HT-29 (cell line): ENCODE data around the gene PRLH.

DNA sequence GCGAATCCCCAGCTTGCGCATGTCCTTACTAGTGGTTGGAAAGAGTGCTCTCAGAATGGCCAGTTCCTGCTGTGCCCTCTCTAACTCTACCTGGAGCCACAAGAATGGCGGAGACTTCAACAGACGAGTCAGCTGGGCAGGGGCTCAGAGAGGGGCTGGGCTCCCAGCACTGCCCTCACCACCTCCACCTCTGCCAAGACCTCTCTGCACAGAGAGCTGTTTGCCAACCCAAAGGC is 13.2 kb downstream of the ACKR3 start:
- RAMPAGE, long total RNA = no peak

- RAMPAGE, long total RNA = no peak
These were observed 184.8 kb downstream of the ACKR3 start for GRCh38 chr2:236754198-236755088.

DNA sequence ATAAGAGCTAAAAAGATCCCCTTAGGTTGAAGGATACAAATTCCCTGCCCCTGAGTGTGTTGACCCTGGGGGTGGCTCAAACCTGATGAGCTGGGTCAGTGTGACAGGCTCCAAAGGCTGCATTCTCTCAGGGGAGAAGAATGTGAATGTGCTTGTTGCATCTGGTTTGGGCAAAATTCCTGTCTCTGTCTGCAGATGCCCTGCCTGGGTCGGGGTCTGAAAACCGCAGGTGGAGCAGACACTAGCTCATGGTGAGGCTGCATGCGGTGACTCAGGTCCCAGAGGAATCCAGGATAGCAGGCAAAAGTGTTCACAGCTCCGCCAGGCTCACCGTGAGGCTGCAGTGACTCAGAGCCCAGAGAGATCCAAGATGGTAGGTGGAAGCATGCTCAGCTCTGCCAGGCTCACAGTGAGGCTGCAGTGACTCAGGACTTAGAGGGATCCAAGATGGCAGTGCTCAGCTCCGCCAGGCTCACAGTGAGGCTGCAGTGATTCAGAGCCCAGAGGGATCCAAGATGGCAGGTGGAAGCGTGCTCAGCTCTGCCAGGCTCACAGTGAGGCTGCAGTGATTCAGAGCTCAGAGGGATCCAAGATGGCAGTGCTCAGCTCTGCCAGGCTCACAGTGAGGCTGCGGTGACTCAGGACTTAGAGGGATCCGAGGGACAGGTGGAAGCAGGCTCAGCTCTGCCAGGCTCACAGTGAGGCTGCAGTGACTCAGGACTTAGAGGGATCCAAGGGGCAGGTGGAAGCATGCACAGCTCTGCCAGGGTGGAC is 200.4 kb downstream of the ACKR3 start:
- RAMPAGE, long total RNA = no peak

GRCh38 chr2:236976379-236977013 is 109.2 kb upstream of the COPS8 start:
- RAMPAGE, long total RNA = no peak

- RAMPAGE, long total RNA = no peak
These were observed 84.3 kb downstream of the COPS8 start for GRCh38 chr2:237170097-237170326.

GRCh38 chr2:237184045-237184431 is 98.3 kb downstream of the COPS8 start:
- RAMPAGE, long total RNA = no peak

DNA sequence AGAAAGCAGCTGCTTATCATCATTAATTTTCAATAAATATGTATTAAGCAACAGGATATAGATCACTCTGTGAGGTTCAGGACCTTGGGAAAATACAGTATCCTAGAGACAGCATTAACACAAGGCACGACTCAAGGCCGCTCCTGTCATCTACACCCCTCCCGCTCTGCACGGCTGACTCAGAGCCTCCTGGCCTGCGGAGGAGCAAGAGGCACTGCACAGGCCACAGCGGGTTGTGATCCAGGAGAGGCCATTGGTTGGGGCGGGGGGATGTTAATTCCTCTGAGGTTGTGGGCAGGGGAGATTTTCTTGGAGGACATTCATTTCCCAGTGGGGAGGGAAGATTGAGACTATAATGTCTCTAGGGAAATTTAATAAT is 128.0 kb downstream of the COPS8 start:
- RAMPAGE, long total RNA = no peak

GRCh38 chr2:237234054-237234824 is 148.6 kb downstream of the COPS8 start:
- RAMPAGE, long total RNA = no peak

- RAMPAGE, long total RNA = no peak
These were observed 149.7 kb downstream of the COPS8 start for GRCh38 chr2:237235404-237235807.

- RAMPAGE, long total RNA = no peak
These were observed 156.5 kb downstream of the COL6A3 start for GRCh38 chr2:237257463-237257958.

DNA sequence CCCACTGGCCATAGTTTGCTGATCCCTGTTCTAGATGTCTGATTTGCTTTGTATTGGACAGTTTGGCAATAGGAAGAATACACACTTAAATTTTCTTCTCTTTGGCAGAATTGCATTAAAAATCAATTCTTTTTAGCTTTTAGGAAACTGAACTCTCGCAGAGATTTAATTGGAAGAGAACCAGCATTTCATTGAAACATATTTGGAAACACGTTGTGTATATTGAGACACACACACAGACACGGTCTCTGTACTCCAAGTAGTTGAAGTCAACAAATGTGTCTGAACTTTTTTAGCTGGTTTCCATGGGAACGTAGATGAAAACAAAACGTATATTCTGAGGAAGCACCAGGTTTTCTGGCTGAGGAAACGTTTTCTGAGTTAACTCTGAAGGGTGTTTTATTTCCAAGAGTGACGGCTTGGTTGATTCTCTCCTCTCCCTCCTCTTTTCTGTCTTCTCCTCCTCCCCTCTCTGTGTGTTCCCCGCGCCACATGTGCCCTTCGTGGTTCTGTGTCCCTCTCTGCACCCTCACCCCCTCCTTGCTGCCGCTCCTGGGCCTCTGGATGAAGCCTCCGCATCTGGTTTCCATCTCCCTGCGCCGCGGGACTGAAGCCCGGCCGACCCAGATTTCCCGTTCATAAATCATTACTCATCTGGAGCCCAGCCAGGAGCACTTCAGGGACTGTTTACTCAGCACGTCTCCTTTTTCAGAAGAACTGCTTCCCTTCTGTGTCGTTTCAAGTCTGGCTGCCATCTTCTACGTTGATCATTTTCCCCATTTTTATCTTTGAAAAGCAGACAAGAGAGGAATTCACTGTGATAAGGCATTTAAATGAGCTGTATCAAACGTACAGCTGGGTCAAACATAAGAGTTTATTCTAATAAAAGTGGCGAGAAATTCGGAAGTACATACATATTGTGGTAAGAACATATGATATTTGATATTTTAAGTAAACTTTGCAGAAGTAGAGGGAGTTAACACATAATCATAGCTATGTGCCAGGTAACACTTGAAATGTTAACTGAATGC is 122.7 kb downstream of the COL6A3 start:
- RAMPAGE, long total RNA = no peak

DNA sequence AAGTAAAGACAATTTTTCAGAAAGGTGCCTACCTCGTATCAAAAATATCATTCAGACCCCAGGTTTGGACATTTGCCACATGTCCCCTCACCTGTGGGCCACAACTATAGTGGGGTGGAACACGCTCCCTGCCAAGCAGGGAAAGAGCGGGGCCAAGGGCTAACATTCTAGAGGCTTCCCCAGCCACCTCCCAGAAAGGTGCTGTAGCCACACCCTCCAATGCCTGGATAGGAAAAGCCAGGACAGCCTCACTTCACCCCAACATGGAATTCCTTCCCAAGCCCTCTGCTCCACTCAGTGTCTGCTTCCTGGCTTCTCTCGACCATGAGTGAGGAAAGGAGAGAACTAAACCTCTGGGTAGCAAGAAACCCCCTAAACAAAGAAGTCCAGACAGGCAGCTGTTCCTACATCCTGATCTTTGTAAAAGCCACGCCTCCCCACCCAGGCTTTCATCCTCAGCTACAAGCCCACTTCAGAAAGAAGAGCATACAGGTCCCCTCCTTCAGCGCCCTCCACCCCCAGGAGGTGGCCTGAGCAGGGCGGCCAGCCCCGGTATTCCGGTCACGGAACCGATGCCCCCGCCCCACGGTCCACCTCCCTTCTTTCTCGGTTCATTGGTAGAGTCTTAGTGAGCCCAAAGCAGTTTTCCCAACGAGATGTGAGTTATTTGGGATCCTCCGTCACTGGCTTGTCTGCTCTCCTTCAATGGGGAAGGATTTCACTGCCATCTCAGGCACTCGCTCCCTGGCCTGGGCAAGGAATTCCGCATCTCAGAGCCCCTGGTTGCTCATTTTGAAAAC is 2.0 kb downstream of the COL6A3 start:
- RAMPAGE, long total RNA = no peak

- RAMPAGE, long total RNA = no peak
These were observed 11.0 kb upstream of the MLPH start for GRCh38 chr2:237476108-237476371.

DNA sequence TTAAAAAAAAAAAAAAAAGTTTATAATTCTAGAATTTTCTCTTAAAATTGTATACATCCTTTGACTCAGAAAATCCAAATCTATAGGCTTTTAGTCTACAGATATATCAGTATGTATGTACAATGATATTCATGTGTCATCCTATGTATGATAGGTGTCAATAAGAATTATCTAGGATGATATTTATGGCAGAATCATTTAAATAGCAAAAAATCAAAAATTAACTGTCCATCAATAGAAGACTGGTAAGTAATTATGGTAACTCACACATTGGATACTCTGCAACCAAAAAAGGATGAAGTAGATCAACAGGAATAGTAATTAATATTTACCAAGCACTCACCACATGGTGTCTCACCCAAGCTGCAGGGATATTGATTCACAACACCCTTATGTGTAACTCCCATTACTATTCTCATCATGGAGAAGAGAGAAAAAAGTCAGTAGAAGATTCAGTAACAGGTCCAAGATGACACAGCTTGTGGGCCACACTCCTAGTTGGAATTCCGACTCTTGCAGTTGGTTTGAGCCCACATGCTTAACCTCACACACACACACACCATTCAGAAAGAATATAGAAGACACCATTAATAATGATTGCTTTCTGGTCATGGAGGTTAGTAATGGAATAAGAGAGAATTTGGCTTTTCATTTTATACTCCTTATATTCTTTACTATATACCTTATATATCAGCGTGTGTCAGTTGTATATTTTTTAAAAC is 1.8 kb upstream of the MLPH start:
- RAMPAGE, long total RNA = no peak

- RAMPAGE, long total RNA = no peak
These were observed 14.8 kb downstream of the MLPH start for GRCh38 chr2:237501708-237502463.

GRCh38 chr2:237546384-237546935 is 19.9 kb upstream of the PRLH start:
- RAMPAGE, long total RNA = no peak

- RAMPAGE, long total RNA = no peak
These were observed 7.5 kb upstream of the PRLH start for GRCh38 chr2:237558511-237559557.

GRCh38 chr2:237566426-237566696 is at the start of gene PRLH:
Gene PRLH (plus strand): TSS chr2:237566574.
- RAMPAGE, long total RNA = no peak

- RAMPAGE, long total RNA = no peak
These were observed 6.5 kb downstream of the PRLH start for GRCh38 chr2:237572872-237573289.

GRCh38 chr2:237616489-237617070 is 10.8 kb upstream of the LRRFIP1 start:
- RAMPAGE, long total RNA = no peak